Spleen (tissue), 7 donors: Measurements from ENCODE around the genes ALG10B and PDZRN4.

GRCh38 chr12:32337300-32337914 is 62.0 kb upstream of the FGD4 start:
- PRO-cap, 4 experiments, result no peak in any of the 4 experiments
- RAMPAGE, long total RNA, 4 experiments, result no peak in any of the 4 experiments

GRCh38 chr12:32486227-32486592 is 86.9 kb downstream of the FGD4 start:
- PRO-cap, 4 experiments, result no peak in any of the 4 experiments
- RAMPAGE, long total RNA, 4 experiments, result no peak in any of the 4 experiments

DNA sequence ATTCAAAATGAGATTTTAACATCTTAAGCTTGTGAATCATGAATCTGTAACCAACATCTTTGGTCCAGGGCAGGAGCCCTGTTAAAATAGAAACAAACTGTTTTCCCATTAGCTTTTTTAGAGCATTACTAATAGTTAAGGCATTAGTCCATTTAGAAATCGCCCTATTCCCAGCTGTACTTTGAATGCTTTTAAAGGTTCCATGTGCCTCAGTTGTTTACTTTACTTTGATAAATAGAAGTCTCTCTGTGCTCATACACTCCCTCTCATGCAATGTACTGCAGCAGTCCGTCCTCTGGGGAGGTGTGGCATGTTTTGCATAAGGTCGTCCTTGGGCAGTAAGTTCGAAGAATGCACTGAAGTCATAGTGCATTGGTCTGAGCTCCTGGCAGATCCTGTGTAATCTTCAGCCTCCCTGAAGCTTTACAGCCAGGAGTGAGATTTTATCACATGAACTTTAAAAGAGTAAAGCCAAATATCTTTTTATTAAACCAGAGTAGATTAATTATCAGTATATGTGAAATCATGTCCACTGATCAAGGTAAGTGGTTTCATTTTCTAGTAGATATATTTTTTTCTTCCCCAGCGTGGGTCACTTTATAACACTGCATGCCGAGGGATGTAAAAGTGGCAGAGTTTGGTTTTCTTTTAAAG is 134.7 kb downstream of the FGD4 start:
- PRO-cap, 4 experiments, result peak in 3 of 4 experiments; most common plus-strand start position 341 of the sequence (in 1); most common minus-strand start position 301 of the sequence (in 1)
- RAMPAGE, long total RNA, 4 experiments, result start-site peak on the plus strand in 1 of 4 experiments, centred at position 353 of the sequence, 78 reads per replicate

DNA sequence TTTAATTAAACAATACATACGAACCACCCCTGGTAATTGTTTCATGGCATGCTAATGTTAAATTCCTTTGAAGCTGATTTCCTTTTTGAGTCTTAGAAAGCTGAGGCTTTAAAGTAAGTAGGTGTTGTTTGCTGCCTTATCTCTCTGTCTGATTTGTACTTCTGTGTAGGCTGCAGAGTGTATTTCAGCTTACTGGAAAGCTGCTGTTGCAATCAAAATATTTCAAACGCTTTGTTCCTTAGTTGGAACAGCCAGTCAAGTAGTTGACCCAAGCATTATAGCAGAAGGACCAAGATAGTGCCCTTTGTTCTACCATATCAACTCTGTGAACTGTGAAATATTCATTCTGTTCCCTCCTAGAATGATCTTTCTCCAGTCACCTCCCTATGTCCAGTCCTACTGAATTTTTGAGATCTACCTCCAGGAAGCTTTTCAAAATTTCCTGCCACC is 3.1 kb downstream of the PKP2 start:
- PRO-cap, 4 experiments, result no peak in any of the 4 experiments
- RAMPAGE, long total RNA, 4 experiments, result no peak in any of the 4 experiments

- PRO-cap, 4 experiments, result peak in 4 of 4 experiments; most common plus-strand start chr12:34218704 (in 4); most common minus-strand start chr12:34218908 (in 4)
- RAMPAGE, long total RNA, 4 experiments, result start-site peak on the minus strand in 2 of 4 experiments, at chr12:34218732-34219268 at its widest, 5 to 14 reads per replicate
Observed at GRCh38 chr12:34218530-34219637, 196.6 kb downstream of the ALG10 start.

DNA sequence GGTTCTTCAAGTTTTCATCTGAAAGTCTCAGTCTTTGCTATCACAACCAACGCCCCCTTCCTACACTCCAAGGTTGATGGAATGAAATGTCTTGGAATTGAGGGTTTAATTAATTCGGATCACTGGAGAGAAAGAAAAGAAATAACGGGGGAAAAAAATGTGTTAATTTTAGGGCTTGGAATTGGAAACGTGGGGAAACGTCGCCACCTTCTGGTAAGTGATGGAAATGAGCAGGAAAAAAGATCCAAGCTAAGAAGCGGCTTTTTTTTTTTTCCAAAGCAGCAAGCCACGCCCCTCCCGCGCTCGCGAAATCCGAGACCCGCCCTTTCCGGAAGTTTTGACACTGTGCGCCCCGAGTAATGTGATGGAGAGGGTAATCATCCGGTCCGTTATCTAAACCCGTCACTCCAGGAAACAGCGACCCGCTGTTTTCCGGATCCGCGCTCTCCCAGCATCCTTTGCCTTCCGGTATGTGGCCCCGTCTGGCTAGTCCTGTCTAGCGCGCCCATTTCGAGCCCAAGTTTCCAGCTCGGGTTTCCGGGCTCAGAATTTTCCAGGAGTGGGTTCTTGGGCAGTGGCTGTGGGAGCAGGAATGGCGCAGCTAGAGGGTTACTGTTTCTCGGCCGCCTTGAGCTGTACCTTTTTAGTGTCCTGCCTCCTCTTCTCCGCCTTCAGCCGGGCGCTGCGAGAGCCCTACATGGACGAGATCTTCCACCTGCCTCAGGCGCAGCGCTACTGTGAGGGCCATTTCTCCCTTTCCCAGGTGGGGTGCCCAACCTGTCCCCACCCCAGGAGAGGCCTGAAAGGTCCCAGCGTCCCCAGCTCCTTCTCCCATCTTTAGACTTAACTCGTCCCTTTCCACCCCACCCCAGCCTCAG is at the start of gene ALG10B:
TSS of gene ALG10B (plus strand) at position 473 of the 878 bp plus-strand sequence.
- PRO-cap, 4 experiments, result peak in 4 of 4 experiments; most common plus-strand start position 489 of the sequence (in 4); most common minus-strand start position 366 of the sequence (in 1)
- RAMPAGE, long total RNA, 4 experiments, result start-site peak on the plus strand in 4 of 4 experiments, centred at positions 458 to 491 of the sequence, 40 to 57 reads per replicate

DNA sequence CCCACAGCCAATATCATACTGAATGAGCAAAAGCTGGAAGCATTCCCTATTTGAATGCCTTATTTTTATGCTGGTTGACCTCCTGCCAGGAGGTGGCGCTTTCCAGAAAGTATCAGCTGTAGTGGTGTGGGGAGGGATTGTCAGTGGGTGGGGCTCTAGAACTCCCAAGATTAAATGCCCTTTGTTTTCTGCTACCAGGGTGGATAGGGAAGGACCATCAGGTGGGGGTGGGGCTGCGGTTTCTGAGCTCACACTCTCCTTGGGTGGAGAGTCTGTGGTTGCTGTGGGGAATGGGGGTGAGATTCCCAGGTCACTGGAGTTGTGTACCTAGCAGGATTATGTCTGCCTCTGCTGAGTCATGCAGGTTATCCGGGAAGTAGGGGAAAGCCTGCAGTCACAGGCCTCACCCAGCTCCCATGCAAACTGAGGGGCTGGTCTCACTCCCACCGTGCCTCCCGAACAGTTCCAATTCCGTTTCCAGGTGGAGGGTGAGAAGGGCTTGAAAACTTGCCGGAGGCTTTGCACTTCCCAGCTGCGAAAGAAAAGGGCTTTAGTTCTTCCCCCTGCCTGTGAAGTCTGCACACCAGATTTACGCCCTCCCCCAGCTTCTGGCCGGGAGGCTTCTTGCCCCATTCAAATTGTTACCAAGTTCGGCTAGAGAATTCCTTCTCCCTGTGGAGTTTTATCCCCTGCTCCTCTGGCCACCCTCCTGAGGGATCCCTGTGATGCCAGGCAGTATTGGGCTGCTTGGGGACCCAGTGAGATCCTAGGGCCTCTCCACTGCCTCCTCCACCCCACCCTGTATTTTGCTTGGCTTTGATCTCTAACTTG is 68.4 kb downstream of the ALG10B start:
- PRO-cap, 4 experiments, result no peak in any of the 4 experiments
- RAMPAGE, long total RNA, 4 experiments, result no peak in any of the 4 experiments

DNA sequence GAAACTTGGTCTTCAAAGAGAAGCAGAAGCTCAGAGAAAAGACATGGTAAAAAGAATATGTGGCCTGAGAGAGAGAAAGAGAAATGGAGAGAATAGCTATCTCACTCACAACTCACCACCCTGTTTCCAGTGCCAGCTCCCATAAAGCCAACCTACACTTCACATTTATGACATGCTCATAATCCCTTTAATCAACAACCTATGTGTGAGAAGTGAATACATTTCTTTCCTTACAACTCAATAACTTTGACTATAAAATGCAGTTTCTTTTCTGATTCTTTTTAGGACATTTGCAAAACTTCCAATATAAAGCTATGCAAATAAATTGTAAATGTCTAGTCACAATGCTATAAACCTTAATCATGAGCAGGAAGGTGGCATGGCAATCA is 67.1 kb downstream of the CPNE8 start:
- PRO-cap, 4 experiments, result no peak in any of the 4 experiments
- RAMPAGE, long total RNA, 4 experiments, result no peak in any of the 4 experiments

GRCh38 chr12:38904653-38905351 is 589 bp downstream of the CPNE8 start:
- PRO-cap, 4 experiments, result peak in 4 of 4 experiments; most common plus-strand start chr12:38905228 (in 4); most common minus-strand start chr12:38904825 (in 3)
- RAMPAGE, long total RNA, 4 experiments, result no peak in any of the 4 experiments

- PRO-cap, 4 experiments, result no peak in any of the 4 experiments
- RAMPAGE, long total RNA, 4 experiments, result no peak in any of the 4 experiments
Observed at GRCh38 chr12:39327569-39327910, 115.4 kb downstream of the KIF21A start.

- PRO-cap, 4 experiments, result no peak in any of the 4 experiments
- RAMPAGE, long total RNA, 4 experiments, result no peak in any of the 4 experiments
Observed at GRCh38 chr12:39351546-39352325, 91.2 kb downstream of the KIF21A start.

DNA sequence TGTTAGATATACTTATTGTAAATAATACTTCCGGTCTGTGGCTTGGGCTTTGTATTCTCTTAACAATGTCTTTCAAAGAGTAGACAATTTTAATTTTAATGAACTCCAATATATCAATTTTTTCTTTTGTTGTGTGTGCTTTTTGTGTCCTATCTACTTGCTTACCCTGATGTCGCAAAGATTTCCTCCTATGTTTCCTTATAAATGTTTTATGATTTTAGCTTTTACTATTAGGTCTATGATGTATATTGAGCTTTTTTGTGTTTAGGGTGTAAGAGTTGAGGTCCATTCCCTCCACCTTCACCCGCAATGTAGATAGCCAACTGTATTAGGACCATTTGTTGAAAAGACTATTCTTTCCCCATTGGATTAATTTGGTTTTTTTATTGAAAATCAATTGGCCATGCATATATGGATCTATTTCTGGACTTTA is 182.9 kb downstream of the C12orf40 start:
- PRO-cap, 4 experiments, result no peak in any of the 4 experiments
- RAMPAGE, long total RNA, 4 experiments, result no peak in any of the 4 experiments

GRCh38 chr12:40016782-40017694 is 88.8 kb downstream of the SLC2A13 start:
- PRO-cap, 4 experiments, result no peak in any of the 4 experiments
- RAMPAGE, long total RNA, 4 experiments, result no peak in any of the 4 experiments

GRCh38 chr12:40156005-40156345 is 50.1 kb upstream of the SLC2A13 start:
- PRO-cap, 4 experiments, result no peak in any of the 4 experiments
- RAMPAGE, long total RNA, 4 experiments, result no peak in any of the 4 experiments

- PRO-cap, 4 experiments, result peak in 4 of 4 experiments; most common plus-strand start chr12:40208926 (in 4)
- RAMPAGE, long total RNA, 4 experiments, result no peak in any of the 4 experiments
Observed at GRCh38 chr12:40208767-40209059, 16.1 kb upstream of the LRRK2 start.

GRCh38 chr12:41187906-41189052 is at the start of gene PDZRN4:
Gene PDZRN4 (plus strand): TSS chr12:41188320.
- PRO-cap, 4 experiments, result no peak in any of the 4 experiments
- RAMPAGE, long total RNA, 4 experiments, result no peak in any of the 4 experiments

GRCh38 chr12:41212551-41213161 is 24.5 kb downstream of the PDZRN4 start:
- PRO-cap, 4 experiments, result no peak in any of the 4 experiments
- RAMPAGE, long total RNA, 4 experiments, result no peak in any of the 4 experiments

DNA sequence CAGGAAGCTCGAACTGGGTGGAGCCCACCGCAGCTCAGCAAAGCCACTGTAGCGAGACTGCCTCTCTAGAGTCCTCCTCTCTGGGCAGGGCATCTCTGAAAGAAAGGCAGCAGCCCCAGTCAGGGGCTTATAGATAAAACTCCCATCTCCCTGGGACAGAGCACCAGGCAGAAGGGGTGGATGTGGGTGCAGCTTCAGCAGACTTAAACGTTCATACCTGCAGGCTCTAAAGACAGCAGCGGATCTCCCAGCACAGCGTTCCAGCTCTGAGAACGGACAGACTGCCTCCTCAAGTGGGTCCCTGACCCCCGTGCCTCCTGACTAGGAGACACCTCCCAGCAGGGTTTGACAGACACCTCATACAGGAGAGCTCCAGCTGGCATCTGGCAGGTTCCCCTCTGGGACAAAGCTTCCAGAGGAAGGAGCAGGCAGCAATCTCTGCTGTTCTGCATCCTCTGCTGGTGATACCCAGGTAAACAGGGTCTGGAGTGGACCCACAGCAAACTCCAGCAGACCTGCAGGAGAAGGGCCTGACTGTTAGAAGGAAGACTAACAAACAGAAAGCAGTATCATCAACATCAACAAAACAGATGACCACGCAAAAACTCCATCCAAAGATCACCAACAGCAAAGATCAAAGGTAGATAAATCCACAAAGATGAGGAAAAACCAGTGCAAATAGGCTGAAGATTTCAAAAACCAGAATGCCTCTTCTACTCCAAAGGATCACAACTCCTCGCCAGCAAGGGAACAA is 92.7 kb downstream of the PDZRN4 start:
- PRO-cap, 4 experiments, result no peak in any of the 4 experiments
- RAMPAGE, long total RNA, 4 experiments, result no peak in any of the 4 experiments

DNA sequence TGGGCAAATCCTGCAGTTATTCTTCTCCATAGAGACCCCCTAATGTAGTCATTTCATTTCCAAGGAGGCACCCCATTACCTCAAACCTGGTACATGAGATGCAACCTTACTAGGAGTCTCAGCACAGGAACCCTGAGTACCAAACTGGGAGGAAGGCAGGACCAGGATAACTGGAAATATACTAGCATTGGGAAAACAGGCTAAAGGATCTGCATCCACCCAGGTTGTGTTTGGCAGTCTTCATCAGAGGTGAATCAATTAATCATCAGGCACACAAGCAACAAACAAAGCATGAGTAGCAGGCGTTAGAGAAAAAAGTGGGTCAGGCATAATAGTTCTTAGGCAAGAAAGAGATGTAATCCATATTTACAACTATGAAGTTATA is 103.7 kb downstream of the PDZRN4 start:
- PRO-cap, 4 experiments, result no peak in any of the 4 experiments
- RAMPAGE, long total RNA, 4 experiments, result no peak in any of the 4 experiments

DNA sequence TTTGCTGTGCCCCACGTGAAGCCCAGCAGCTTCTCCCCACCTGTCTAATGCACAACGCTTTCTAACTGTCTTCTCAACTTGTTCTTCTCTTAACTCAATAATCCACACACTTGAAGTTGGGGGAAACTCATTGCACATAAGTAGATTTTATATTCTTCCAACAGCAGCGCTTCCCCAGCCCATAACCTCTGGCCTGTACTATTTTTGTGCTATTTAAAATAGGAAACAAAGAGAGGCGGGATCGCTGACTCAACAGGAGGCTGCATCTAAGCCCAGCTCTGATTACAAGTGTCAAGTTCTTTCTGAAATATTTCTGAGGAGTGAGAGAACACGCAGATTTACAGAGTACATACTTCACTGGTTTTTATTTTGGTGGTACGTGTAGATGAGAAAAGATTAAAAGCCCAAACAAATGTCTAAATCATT is 226.6 kb downstream of the GXYLT1 start:
- PRO-cap, 4 experiments, result no peak in any of the 4 experiments
- RAMPAGE, long total RNA, 4 experiments, result no peak in any of the 4 experiments